SUDHL5 (cell line): Measurements from ENCODE around the genes CCT2, TSPAN8 and ZFC3H1.

GRCh38 chr12:69585225-69586292 lies at the start of gene CCT2:
CCT2 (plus strand) TSS chr12:69585459.
- PRO-cap: bidirectional peak, plus-strand start at chr12:69585496, minus-strand start at chr12:69585308; bidirectional peak, plus-strand start at chr12:69585873, minus-strand start at chr12:69585808

DNA sequence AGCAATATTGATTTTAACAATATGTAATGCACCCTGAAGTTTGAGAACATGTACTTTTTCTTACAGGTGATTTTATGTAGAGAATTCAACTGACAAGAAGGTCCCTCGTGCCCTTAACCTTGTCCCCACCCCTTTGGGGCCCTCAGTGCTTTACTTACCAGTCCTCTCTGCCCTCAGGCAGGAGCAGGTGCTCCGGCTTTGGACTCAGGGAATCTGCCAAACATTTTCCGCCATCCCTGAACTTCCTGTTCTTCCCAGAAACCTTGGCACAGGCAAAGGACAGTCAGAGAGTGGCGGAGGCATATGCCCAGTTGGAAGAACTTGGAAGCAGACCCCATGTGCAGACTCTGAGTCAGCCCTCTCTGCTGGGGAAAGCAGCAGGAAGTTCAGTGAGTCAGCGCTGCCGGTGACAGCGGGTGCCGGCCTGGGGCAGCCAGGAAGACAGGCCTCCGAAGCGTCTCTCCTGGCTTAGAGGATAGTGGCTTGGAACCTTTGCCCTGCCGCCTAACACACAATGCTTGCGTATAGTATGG lies 10.1 kb downstream of the BEST3 start:
- PRO-cap: no peak

DNA sequence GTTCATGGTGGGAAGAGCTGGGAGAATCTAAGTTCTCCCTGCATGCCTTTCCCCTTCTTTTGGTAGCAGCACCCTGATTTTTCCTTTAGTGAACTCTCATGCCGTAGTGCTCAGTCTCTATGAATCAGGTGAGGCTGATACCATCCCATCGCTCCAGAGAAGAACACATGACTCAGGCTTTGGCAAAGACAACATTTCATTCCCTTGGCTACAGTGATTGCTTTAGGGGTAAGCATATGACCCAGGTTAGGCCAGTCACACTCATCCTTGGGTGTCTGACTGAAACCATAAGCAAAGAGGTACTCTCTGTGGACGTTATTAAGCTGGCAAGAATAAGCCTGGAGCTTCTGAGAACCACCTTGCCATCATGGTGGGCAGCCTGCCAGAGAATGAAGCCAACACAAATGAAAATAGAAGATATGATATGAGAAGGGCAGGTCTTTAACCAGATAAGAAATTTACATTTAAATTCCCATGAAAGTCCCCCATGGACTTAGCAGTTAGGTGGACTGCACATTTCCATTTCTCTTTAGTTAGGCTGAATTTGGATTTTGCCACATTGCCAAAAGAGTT lies 141.9 kb downstream of the MYRFL start:
- PRO-cap: no peak

- PRO-cap: no peak
These were observed 188.2 kb downstream of the MYRFL start for GRCh38 chr12:70013277-70013668.

- PRO-cap: no peak
These were observed 92.5 kb downstream of the KCNMB4 start for GRCh38 chr12:70458544-70459043.

GRCh38 chr12:71157517-71158228 lies at the start of gene TSPAN8:
TSPAN8 (minus strand) TSS chr12:71157999.
- PRO-cap: no peak

DNA sequence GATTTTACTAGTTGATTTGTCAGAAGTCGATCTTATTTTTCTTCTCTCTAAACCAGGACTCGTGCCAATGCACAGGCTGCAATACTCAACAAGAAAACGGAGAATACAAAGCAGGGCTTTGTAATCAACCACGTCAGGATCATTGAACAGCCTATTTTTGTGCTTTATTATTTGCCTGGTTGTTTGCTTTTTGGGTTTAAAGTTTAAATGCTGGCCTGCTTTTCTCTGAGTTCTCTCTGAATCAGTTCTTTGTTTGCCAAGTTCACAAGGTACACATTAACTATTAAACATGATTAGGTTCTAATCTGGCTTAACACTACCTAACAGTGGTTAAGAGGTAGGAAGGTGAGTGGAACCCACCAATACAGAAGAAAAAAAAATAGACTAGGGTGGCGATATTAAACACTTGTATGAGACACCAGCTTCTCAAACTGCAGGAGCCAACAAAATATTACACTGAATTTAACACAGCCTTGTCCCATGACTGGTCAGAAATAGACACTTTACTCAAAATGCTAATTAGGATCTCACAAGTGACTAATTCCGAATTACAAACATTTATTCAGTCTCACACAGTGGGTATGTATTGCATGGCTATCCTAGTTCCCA lies 5.5 kb upstream of the TSPAN8 start:
- PRO-cap: no peak

- PRO-cap: no peak
These were observed 16.8 kb downstream of the LGR5 start for GRCh38 chr12:71456259-71456867.

GRCh38 chr12:71530495-71530962 lies 90.9 kb downstream of the LGR5 start:
- PRO-cap: no peak

DNA sequence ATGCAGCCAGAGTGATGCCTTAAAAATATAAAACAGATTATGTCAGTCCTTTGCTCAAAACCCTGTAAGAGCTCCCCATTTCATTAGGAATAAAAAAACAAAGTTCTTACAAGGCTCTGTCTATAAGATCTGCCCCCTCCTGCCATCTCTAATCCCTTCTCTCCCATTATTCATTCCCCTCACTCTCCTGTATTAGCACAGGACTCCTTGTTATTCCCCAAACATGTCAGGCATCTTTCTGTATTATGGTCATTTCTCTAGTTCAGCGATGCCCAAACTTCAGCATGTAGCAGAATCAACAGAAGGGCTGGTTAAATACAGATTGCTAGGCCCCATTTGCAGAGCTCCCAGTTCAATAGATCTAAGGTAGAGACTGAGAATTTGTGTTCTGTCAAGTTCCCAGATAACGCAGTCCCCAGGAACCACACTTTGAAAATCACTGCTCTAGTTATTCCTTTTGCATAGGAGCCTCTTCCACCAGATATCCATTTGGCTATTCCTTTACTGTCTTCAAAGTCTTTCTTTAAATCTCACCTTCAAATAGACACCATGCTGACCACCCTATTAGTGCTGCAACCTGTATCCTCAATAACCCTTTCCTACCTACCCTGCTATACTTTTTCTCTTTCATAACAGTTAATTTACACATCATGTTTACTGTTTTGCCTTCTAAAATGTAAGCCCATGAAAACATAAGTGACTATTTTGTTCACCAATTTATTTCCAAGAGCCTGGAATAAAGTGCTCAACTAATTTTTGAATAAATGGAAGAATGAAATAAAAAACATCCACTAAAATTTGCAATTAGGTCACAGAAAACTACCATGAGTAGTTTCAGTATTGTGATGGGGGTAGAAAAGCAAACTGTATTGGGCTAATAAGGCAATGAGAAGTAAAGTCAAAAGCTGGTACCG lies 12.6 kb downstream of the ZFC3H1 start:
- PRO-cap: no peak

GRCh38 chr12:71662759-71663691 lies 623 bp downstream of the ZFC3H1 start:
- PRO-cap: bidirectional peak, plus-strand start at chr12:71662981, minus-strand start at chr12:71662911; bidirectional peak, plus-strand start at chr12:71663363, minus-strand start at chr12:71663094; bidirectional peak, plus-strand start at chr12:71663570, minus-strand start at chr12:71663517

- PRO-cap: bidirectional peak, plus-strand start at chr12:71664045, minus-strand start at chr12:71663833
These were observed at the start of gene ZFC3H1 for GRCh38 chr12:71663692-71663916. ZFC3H1 (minus strand) TSS chr12:71663848.

GRCh38 chr12:71685222-71685815 lies 563 bp upstream of the TMEM19 start:
- PRO-cap: no peak

- PRO-cap: no peak
These were observed 13.4 kb downstream of the TMEM19 start for GRCh38 chr12:71699260-71699628.

DNA sequence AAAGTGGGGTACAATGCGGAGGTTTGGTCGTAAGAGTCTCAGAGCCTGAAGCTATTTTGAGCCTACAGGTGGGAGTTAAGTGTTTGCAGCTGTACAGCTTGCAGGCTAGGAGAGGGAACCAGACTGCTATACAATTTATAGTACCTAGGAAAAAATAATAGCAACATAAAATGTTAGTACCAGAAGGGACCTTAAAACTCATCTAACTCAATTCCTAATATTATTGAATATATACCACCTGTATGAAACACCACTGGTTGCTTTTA lies 137.6 kb downstream of the TPH2 start:
- PRO-cap: no peak

DNA sequence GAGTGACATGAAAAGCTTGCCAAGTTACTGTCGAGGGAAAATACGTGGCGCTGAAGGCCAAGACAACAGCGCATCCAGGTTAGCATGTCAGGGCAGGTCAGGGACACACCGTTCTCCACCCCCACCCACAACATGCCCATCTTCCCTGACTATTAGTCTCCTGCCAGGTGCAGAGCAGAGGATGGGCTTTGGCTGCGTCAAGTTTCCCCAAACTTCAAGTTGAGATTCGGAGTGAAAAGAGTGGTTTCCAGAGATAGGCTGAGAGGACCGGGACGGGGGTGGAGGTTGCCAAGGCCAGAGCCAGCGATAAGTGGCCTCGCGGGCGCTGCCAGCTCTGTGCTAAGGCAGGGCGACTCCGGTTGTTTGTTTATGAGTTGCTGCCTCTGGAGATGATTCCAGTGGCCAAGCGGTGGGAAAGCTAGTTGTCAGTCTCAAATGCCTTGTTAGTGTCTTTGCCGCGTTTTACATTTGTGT lies 1.8 kb downstream of the TRHDE start:
- PRO-cap: no peak

DNA sequence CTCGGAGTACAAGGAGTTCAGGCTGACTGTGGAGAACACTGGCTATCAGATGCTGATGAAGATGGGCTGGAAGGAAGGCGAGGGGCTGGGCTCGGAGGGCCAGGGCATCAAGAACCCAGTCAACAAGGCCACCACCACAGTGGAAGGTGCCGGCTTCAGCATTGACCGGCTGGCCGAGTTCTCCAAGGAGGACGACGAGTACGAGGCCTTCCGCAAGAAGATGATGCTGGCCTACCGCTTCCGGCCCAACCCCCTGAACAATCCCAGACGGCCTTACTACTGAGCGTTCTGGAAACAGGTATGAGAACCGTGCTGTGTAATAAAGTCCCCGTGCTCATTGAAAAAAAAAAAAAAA lies 366.1 kb upstream of the ATXN7L3B start:
- PRO-cap: no peak

DNA sequence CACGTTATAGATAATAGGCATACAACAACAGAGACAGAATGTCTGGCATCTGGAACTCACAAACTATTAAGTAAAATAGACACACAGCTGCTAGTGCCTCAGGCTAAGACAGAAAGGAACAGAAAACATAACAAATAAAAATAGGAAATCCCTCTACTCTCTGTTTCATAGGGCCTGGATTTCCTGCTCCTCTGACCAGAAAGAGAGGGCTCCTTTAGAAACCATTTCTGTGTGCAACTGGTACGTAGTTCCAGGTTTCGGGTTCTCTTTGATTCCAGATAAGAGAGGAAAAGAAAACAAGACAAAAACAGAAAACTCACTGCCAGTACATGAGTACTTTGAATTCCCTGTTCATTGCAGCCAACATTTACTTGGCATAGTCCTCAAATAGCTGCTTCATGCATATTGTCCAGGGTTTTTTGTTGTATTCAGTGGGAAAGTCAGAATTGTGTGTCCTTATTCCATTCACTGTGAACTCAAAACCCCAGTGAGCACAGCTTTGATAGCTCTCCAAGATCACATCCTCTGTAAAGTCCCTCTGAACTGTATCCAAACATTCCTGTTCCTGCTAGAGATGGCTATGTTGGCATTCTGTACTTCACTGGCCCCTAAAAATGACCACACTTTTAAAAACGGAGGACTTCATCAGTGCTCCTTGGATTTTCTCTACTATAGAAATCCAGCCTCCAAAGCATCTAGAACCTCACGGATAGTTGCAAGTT lies 48.9 kb downstream of the ATXN7L3B start:
- PRO-cap: no peak

DNA sequence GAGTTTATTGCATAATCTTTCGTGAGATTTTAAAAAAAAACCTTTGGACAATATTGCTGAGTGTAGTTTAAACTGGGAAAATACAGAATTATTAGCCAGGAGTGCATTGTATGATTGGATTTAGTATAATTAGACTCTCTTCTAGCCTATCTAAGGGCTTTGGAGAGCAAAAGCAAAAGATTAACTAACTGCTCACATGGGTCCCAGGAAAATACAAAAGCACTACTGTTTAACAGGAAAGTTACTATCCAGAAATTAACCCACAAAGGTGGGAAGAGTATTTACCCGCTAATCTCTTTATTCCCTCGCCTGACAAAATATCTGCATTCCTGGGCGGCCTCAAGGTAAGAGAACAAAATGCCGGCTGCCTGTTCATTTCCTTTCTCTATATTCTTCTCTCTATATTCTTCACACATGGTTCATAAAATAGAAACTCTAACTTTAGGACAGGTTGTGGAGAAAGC lies 309.6 kb downstream of the ATXN7L3B start:
- PRO-cap: no peak

DNA sequence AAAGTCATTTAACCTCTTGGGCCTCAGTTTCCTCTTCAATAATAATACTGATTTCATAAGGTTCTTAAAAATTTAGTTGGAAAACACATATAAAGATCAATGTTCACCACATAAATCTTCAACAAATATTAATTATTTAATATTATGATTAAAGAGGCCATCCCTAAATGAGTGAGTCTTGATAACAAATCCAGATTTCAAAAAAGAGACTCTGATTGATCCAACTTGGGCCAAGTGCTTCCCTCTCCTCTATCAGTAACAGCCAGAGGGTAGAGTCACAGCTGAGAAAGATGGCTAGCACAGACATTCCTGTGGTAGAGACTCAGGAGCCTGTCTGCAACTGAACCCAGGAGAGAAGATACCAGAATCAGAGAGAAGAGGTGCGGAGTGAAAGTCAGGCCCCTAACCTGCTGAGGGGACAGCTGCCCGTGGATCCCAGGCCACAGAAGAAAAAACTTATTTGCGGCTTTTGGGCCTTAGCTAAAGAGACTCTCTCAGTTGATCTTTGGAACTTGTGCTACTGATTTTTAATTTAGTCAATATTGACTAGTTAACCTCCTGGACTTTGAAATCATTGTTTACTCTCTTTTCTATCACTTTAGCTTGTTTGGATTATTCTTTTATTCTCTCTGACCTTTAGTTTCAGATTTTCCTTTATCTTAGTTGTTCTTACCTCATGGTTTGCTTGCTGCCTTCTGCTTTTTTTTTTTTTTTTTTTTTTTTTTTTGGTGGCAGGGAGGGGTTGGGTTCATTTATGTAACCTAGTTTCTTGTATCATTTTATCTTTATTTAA lies 154.7 kb upstream of the KRR1 start:
- PRO-cap: no peak